RPMI7951 (cell line): ENCODE data around the gene CRADD.

- RAMPAGE, long total RNA, result no peak
Measured at GRCh38 chr12:93134705-93135624, 205.9 kb upstream of the EEA1 start.

GRCh38 chr12:93173367-93173756 lies 204.4 kb upstream of the NUDT4 start:
- RAMPAGE, long total RNA, result no peak

DNA sequence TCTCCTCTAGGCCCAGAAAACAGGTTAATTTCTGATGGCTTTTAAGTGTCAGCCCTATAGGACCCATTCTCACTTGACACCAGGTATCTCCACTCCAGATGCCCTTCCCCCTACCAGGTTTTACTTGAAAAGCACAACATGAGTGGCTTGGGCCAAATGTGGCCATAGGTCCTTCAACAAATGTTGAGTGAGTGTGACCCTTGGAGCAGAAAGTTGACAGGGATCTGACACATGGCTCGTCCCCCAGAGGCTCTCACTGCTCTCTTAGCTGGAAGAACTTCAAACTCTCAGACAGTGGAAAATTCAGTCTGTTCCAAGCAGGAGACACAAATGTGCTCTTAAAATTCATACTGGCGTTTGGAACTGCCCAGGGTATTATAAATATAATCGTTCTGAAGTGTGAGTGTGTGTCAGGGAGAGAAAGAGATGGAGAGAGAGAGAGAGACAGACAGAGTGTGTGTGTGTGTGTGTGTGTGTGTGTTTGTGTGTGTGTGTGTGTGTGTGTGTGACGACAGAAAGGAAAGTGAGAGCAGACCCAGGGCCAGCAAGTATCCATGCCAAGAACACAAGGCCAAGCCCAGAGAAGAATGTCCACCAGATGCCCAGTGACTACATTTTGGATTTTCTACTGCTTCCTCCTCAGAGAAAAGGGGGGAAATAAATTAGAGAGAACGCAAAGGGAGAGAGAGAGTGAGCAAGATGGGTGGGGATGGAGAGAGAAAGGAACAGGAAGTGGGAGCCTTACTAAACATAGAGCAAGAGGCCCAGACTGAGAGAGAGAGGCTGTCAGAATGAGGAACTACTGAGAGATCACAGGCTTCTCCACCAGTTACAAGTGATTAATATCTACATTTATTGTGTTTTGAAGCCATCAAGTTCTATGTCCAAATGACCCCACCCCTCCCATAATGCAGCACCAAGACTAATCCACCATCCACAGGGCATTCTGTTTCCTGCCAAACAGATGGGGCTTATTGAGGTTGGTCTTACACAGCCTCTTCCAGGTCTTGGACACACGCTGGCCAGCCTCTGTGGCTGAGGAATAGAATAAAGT lies 193.6 kb upstream of the NUDT4 start:
- RAMPAGE, long total RNA, result no peak

GRCh38 chr12:93302516-93303363 lies 75.0 kb upstream of the NUDT4 start:
- RAMPAGE, long total RNA, result no peak

DNA sequence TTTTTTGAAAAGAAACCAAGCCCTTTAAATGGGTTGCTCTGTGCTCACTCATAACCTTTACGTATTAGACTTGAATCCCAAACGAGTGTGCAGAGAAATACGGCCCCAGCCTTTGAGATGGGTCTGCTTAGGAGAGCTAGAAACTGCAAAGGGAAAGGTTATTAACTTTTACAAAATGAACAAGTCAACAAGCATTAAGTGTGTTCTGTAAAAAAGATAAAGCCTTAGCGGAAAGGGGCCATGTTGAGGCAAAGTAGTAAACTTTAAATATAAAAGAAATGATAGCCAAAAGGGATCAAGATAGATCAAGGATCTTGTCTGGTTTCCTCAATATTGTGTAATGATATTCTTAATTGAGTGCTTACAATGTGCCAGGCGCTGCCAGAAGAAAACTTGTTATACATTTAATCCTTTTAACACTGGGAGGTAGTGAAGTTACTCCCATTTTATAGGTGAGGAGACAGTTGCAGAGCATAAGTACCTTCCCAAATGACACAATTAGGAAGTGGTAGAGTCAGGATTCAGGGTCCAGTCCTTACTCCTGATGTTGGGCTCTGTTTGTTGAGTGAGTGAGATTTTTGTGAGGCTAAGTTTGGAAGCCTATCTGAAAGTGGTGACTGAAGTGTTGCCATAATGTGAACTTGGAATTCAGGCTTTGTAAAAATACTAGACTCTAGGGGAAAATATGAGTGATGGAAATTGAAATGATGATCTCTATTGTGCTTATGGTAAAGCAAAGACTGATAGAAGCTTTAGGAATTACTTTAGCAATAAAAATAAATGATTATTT lies 2.1 kb downstream of the NUDT4 start:
- RAMPAGE, long total RNA, result no peak

- RAMPAGE, long total RNA, result no peak
Measured at GRCh38 chr12:93380376-93381420, 3.0 kb downstream of the NUDT4 start.

- RAMPAGE, long total RNA, result no peak
Measured at GRCh38 chr12:93518640-93519161, 51.4 kb downstream of the MRPL42 start.

DNA sequence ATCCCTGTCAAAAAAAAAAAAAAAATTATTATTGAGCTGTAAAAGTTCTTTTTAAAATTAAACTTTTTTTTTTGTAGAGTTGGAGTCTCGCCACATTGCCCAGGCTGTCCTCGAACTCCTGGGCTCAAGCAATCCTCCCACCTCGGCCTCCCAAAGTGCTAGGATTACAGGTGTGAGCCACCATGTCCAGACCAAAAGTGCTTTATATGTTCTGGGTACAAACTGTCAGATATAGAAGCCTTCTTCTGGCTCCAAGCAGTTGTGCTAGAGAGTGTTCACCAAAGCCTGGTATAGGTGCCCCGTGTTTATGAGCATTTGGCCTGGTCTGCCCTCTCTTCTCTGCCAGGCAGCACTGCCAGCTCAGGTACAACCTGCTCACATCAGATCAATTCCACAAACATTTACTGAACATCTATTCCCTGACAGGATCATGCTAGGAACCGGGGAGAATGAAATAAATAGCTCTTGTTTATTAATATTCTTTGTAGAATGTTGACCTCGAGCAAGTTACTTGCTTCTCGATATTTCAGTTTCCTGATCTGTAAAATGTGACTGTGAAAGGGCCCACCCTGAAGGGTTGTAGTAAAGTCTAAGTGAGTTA lies 20.1 kb upstream of the SOCS2 start:
- RAMPAGE, long total RNA, result no peak

DNA sequence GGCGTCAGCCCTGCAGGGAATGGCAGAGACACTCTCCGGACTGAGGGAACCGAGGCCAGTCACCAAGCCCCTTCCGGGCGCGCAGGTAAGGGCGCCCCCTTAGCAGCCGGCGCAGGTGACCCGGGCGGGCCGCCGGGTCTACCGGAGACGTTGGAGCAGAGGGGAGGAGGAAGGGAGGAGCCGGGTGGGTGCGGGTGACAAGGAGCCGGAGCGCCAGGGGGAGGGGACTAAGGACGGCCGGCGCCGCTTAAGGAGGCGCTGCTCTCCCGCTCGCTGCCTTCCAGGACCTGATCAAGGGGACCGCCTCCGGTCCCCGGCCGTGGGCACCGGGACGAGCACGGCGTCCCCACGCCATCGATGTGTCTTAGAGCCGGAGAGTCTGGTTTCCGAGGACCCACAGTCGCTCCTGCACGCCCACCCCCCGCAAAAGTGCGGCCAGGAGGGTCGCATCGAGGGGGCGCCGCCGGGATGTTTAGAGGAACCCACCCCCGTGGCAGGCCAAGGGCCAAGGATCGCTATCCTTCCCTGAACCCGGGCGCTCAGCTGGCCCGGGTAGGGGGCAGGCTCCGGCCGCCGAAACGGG lies 2.3 kb upstream of the SOCS2 start:
- RAMPAGE, long total RNA, result no peak

DNA sequence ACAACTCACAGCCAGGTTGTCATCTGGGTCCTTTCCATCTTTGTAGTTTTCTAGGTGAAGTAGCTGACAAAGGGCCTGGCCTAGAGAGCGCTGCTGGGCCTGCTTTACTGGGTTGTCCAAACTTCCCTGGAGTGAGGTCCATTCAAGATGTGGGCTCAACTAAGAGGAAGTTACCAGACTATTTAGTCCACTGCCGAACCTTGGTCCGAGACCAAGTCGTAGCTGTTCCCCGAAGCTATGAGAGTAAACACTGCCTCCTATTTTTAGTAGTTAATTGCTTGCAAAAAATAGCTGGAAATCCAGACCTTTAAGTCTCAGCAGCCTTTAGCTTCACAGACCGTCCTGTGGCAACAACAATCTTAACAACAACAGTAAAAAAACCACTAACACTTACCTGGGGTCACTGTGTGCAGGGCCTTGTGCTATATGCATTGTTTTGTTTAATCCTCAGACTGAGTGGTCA lies 30.4 kb downstream of the SOCS2 start:
- RAMPAGE, long total RNA, result no peak

- RAMPAGE, long total RNA, result no peak
Measured at GRCh38 chr12:93677011-93678189, at the start of gene CRADD. Gene CRADD, plus strand, starts transcription at chr12:93677375.

DNA sequence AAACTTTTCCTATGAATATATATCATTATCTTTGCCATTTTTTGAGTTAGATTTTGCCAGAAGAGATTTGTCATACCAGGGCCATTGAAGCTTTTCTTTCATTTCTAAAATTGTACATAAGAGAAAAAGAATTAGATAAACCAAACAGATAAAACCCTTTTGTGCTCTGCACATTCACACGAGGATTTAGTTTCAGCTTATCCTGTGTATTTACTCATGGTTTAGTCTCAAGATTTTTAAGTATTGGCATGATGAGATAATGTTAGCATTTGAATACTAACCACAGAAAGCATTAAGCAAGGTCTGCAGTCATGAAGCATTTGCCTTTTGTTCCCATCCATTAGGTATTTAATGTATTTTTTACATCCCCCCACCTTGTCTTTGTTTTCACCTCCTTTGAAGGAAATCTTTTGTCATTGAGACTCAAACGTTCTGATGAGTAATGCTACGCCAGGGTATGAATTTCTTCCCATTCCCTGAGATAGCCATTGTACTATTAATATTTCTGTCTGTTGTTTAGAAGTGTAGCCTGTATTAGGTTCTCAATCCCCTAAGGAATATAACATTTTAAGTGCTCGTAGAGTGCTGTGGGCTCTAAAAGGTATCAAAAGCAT lies 22.1 kb downstream of the CRADD start:
- RAMPAGE, long total RNA, result no peak

GRCh38 chr12:93743061-93743890 lies 66.1 kb downstream of the CRADD start:
- RAMPAGE, long total RNA, result no peak

GRCh38 chr12:93760461-93761106 lies 83.4 kb downstream of the CRADD start:
- RAMPAGE, long total RNA, result no peak

DNA sequence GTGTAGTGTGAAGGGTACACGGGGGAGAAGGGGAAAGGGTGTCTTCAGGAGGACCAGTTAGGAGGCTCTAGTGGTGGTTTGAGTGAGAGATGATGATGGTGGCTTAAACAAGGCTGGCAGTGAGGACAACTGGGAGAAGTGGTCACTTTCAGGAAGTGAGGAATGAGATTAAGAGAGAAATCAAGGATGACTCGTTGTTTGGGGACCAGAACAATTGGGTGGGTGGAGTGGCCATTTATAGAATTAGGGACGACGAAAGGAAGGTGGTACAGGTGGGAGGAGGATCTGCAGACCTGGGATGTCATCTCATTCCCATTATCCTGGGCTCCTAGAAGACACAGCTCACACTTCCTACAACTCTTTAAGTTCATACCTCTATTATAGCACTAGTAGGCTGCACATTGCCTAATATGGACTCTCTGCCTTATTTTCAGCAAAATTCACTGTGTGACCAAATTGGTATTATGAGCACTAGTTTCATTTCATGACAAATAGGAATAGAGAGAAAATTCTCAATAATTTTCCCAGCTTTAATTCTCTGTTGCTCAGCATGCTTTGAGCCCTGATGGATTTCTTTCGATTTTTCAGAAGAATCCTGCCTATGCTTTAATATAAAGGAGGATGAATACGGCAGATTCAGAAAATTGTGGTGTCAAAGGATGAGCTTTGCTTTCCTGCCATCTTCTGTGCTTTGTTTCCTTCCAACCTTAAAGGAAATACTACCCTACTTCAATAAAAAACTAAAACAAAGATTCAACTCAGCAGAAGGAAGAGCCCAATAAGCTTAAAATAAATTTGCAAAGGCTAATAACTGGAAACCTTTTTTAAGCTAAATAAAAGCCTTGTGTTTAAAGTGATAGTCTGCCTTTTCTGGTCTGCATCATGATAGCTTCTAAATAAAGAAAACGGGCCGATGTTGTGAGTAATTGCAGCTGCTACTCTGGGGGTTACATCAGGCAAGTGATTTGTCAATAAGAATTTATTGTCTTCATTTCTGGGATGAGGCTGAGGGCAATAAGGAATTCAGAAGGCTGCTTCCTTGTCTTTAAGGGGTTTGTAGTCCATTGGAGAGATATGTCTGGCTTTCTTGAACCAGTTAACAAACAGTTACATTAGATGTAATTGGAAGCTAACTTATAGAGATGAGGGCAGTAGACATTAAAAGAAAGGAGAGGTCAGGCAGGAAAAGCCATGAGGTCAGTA lies 84.5 kb downstream of the CRADD start:
- RAMPAGE, long total RNA, result no peak

GRCh38 chr12:93848708-93849506 lies 171.7 kb downstream of the CRADD start:
- RAMPAGE, long total RNA, result no peak

GRCh38 chr12:94075317-94076009 lies 72.9 kb upstream of the PLXNC1 start:
- RAMPAGE, long total RNA, result no peak

DNA sequence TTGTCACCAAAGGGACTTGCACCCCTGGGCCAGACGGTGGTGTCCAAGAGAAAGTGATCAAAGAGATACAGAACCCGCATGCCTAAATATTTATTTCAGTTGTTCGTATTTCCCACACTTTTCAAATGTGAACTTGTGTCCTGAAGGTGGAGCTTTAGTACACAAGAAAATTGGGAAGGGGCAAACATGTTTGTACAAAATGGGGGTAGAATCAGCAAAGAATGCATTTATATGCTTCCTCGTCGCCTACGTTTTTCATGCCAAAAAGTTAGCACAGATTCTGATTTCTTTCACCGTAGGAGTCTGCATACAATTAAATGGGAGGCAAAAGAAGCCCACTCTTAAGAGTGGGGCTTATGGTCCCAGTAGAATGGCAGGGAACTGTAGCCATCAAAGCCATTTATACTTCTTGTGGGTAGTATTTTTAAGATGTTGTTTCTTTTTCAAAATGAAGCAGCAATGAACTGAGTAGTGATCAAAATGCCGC lies 2.6 kb upstream of the PLXNC1 start:
- RAMPAGE, long total RNA, result no peak

- RAMPAGE, long total RNA, result no peak
Measured at GRCh38 chr12:94263915-94264454, 115.6 kb downstream of the PLXNC1 start.

DNA sequence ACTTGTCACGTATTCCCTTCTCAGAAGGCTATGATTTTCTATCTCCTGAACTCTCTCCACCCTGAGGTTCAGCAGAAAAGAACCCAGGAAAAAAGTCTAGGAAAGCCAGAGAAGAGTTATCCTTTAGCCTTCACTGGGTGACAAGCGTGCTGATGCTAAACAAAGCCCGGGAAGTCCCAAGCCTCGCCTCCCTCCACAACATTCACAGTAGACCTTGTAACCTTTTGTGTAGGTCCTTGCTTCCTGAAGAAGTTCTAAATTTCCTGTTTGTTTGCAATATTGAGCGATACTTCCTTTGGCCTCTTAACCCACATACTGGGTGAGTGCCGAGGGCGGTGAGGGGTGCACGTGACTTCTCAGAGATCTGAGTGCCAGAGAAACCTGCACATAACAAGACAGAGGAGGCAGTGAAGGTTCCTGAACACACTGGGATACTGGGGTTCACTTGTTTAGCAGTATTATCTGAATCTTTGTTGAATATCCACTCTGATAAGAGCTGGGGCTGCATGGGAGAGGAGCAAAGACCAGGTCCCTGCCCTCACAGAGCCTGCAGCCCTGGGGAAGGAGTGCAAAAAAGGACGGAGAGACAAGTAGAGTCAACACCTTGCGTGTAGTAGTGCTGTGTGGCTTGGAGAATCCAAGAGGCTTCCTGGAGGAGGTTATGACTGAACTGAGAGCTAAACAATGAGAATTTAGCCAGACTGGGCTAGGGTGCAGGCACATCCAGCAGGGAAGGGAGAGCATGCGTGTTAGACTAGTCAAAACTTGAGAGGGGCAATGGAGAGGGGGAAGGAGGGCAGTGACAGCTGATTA lies 134.4 kb downstream of the PLXNC1 start:
- RAMPAGE, long total RNA, result no peak